ENCODE results near the genes HSF2, PKIB and TPD52L1.

GRCh38 chr6:119241154-119241667 lies 108.3 kb downstream of the MAN1A1 start:
- PRO-cap = no peak

DNA sequence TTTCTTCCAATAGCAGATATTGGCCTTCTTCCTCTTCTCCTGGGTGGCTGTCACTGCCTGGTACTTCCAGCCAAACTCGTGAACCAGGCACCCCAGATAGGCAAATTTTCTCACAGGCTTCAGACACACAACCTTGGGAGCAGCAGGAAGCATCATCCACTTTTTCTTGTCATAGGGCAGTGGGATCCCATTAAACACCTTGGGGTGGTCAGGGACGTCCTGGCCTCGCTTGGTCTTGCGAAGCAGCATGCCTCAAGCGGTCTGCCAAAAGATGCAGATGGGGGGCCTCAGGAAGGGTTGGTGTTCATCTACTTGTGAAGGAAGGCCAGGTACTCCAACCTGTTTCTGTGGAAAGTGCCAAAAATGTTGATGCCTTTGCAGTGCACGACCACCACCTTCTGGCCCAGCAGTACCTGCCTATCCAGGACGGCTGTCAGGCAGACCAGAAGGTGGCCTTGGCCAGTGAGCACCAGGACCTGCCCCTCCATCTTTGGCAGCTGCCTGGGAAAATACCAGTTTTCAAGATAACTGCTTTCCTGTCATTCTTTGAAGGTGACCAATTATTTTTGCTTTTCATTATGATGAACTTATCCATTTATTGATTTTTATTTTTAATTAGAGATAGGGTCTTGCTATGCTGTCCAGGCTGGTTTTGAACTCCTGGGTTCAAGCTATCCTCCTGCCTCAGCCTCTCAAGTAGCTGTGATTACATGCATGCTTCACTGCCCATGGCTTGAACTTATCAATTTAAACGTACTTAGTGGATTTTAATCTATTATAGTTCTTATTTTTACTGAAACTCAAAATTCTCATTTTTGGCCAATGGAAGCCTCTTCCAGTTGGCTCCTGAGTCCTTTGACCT lies 80.1 kb downstream of the MAN1A1 start:
- PRO-cap = no peak

DNA sequence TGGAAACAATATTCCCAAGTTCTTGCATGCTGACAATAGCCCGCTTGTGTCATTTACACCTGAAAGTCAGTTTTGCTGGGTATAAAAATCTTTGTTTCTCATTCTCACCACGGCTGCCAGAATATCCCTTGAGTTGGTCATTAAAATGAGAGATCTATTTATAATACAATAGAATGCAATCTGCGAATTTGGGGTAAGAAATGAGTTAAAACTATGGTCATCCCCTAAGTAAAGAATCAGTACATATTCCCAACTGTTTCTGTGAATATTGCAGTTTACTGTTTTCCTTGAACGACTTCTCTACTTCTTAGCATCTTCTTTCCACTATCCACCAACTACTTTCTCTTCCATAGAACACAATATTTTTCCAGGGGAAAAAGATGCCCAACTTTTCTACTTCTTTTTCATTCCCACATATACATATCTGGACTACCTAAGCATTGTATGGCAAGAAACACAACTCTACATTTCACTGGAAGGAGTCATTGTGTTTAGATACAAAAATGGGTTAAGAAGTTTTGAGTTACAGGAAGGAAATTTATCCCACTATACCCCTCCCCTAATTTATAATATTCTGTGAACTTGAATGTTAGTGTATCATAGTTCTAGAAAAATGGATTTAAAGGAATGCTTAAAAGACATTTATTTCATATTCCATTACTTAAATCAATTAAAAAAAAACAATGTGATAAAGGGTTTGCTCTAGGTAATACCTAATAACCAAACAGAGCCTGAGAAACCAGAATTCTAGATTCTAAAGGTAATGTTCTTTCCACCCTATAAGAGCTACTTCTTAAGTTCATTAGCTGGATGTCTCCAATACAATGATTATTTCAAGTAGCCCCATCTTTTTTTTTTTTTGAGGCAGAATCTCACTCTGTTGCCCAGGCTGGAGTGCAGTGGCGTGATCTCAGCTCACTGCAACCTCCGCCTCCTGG lies 78.6 kb downstream of the MAN1A1 start:
- PRO-cap = no peak

GRCh38 chr6:119310269-119311620 lies 38.8 kb downstream of the MAN1A1 start:
- PRO-cap = no peak

DNA sequence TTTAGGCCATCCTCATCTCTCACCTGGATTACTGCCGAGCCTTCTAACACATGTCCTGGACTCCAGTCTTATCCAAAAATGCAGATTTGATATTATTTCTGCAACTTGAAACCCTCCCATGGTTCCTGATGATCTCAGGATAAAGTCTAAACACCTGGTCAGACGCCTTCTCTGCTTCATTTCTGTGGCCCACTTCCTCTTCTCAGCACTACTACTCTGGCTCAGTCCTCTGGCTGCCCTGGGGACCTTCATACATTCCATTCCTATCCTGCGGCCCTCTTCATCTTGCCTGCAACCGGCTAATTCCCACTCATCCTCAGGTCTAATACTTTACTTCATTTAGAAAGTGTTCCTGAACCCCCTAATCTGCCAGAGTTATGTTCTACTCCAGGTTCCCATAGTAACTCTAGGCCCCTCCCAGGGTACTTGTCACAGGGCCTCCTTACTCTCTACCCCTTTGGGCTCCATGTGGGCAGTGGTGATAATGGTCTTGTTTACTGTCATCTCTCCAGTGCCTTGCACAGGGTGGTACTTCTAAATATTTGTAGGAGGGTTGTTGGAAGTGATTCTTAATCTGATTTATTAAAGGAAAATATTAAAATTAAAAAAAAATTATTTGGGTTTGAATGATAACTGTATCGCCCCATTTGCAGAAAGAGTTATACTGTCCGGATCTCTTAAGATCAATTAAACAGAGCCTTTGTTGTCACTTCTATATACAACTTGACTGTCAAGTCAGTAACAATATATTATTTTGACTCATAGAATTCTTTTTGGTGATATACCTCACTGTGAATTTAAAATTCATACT lies 18.9 kb downstream of the MAN1A1 start:
- PRO-cap = no peak

DNA sequence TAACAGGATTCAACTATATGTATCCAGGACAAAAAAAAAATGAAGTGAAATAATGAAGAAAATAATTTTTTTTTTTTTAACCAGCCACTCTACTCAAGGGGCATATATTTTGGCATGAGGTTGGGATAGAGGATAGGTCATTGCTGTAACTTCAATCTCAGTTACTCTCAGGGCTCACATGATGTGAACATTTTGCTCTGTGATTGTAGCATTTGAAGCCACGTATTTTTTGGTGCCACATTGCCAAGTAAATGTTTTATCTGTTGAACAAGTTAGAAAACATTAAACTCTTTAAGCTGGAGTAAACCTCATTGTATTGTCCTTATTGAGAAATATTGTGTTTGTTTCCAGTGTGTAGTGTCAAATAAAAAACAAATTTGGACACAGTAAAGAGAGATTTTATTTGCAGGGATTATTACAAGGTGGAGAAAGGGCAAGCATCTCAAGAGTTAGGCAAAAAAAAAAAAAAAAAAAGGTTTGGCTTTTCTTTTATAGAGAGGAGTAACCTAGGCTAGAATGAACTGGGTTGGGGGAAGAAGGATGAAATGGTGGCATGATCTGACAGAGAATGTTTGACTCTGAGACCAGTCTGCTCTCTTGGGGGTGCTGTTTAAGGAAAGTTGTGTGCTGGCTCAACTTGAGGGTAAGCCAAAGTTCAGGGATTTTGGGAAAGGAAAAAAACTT lies 23.4 kb upstream of the MAN1A1 start:
- PRO-cap = no peak

- PRO-cap = no peak
Measured at GRCh38 chr6:121437309-121437684, 1.9 kb downstream of the GJA1 start.

DNA sequence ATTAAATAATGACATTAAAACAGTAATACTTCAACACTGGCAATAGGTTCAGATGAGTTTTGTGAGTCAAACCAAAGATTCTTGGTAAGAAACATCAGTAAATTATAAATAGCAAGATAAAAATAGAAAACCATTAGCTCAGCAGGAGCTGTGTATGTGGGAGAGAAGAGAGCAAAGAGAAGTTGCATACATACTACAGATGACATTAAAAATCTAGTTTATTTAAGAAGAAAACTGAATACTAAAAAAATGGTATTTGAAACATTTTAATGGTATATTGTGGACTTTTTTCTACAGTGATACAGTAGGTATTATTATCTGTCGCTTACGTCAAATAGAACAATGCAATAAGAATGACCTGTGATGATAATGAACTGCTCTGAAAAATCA lies 149.2 kb downstream of the GJA1 start:
- PRO-cap = no peak

- PRO-cap = no peak
Measured at GRCh38 chr6:121952217-121952460, 447.3 kb upstream of the HSF2 start.

DNA sequence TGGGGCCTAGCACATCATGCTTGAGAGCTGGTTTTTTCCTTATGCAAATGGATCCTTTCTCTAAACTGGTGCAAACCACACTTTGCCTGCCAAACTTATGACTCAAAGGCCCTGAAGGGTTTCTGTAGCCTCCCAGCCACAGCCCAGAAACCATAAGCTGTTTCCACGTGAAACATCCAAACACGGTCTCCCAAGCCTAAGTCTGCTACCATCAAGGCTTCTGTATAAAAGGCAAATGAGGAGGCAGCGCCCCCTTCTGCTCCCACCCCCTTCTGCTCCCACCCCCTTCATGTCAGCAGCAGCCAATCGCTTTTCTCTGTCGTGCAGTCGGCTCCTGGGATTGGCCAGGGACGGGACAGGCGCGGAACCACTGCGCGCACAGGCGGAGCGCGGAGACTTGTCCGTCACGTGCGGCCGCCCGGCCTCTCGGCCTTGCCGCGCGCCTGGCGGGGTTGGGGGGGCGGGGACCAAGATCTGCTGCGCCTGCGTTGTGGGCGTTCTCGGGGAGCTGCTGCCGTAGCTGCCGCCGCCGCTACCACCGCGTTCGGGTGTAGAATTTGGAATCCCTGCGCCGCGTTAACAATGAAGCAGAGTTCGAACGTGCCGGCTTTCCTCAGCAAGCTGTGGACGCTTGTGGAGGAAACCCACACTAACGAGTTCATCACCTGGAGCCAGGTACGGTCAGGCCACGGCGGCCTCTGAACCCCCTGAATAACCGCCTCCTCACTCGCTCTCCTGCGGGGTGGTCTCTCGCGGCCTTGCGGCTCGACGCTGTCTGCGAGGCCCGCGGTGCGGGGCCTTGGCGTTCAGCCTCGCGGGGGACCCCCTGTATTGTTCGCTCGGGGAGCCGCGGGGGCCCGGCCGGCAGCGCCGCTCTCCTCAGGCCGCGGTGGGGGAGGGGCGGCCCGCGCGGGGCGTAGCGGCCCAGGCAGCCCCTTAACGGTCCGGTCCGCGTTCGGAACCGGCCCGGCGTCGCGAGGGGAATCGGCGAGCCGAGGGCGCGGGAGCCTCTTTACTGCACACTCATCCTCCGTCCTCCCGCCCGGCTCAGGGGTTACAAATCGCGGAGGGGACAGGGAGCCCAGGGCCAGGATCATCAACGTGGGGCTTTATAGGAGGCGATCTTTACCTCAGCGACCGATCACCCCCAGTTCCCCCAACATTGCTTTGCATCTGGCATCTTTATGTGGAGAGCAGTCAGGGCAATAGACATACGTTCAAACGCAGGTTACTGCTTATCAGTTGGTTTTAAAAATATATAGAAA lies at the start of gene HSF2:
TSS of gene HSF2 (plus strand) at position 497 of the 1,265 bp plus-strand sequence.
- PRO-cap = unidirectional peak, plus-strand start at position 470 of the sequence; unidirectional peak, plus-strand start at position 507 of the sequence

GRCh38 chr6:122569209-122569952 lies 40.8 kb upstream of the PKIB start:
- PRO-cap = no peak

- PRO-cap = no peak
Measured at GRCh38 chr6:122609797-122610609, at the start of gene PKIB. Gene PKIB, plus strand, starts transcription at chr6:122610405.

DNA sequence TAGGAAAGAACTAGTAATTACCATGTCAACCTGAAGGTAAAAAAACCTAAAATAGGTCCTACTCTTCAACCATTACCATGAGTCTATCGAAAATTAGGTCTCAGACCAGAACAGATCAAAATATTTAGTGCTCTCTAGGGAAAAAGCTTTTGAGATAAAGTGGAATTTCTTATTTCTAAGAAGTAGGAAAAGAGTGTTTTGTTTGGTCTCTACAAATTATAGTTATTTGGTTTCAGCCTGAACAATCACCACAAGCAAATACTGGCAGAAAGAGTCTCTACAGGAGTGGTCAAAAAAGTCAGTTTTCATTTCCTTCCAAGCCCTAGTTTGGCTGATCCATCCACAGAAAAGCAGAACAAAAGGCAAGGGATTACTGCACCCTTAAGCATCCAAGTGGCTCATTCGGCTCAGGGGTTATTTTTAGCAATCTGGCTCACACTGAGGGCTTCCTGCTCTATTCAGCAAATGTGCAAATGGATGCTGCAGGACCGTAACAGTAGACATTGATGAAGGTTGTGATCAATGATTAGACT lies 62.3 kb upstream of the FABP7 start:
- PRO-cap = no peak

- PRO-cap = no peak
Measured at GRCh38 chr6:122780136-122780572, 638 bp downstream of the FABP7 start.

GRCh38 chr6:122790762-122791465 lies 1.9 kb downstream of the SMPDL3A start:
- PRO-cap = unidirectional peak, minus-strand start at chr6:122791152

DNA sequence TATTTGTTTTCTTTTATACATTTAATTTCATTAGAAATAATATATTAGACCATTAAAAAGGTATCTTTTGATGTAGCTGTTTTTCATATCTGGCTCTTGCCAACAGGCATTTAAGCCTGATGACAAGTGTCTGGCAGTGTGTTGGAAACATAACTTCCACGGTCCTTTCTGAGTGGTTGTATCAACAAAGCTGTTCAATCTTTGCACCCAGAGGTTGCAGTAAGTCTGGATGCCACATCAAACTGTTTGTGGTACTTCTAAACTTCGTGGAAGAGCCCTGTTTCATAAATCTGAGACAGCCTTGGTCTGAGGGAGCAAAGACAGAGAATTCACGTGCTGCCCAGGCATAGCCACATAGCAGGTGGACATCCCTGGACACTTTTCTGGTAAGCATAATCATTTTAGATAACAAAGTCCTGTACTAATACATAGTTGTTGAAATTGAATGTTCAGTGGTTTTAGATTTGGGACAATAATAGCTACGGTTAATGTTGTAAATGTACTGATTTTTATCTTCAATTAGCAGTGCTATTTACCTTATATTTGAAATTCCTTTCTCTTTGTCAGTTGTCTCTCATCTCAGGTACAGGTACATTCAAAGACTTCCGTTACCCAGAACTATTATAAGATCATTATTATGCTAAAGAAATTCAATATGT lies 197.2 kb downstream of the TRDN start:
- PRO-cap = no peak

DNA sequence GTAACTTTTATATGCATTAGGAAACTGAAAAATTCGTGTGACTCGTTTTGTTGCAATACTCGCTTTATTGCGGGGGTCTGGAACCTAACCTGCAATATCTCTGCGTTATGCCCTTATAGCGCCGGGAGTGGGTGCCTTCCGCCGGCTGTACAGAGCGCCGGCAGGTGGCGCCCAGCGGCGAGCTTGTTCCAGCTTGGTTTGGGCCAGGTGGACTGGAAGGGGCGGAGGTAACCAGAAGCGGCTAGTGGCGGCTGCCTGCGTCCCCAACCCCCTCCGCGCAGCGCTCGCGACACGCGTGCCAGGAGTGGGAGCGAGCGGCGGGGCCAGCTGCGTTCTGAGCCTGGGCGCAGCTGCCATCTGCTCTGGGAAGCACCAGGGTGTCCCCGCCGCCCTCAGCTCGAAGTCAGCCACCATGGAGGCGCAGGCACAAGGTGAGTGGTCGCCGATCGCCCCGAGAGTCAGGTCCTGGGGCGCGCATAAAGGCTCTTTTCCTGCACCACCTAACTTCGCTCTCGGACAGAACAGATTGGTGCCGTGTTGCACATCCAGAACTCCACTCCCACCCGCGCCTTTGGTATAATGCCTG lies at the start of gene TPD52L1:
TSS of gene TPD52L1 (plus strand) at position 234 of the 586 bp plus-strand sequence.
- PRO-cap = unidirectional peak, plus-strand start at position 301 of the sequence

- PRO-cap = no peak
Measured at GRCh38 chr6:125251684-125252239, 50.0 kb downstream of the HDDC2 start.

DNA sequence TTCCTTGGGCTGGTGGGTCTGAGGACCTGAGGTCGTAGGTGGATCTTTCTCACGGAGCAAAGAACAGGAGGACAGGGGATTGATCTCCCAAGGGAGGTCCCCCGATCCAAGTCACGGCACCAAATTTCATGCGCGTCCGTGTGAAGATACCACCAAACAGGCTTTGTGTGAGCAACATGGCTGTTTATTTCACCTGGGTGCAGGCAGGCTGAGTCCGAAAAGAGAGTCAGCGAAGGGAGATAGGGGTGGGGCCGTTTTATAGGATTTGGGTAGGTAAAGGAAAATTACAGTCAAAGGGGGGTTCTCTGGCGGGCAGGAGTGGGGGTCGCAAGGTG lies 42.3 kb upstream of the HEY2 start:
- PRO-cap = no peak

- PRO-cap = no peak
Measured at GRCh38 chr6:125835125-125835713, 44.5 kb downstream of the NCOA7 start.

Measured in mesothelial cell of epicardium (in vitro differentiated cells).